Frontal cortex (tissue), 2 donors: ENCODE measurements around a stretch of chr2.

- RAMPAGE, long total RNA: no peak
Measured at GRCh38 chr2:238894750-238895426, 47.0 kb downstream of the TWIST2 start.

DNA sequence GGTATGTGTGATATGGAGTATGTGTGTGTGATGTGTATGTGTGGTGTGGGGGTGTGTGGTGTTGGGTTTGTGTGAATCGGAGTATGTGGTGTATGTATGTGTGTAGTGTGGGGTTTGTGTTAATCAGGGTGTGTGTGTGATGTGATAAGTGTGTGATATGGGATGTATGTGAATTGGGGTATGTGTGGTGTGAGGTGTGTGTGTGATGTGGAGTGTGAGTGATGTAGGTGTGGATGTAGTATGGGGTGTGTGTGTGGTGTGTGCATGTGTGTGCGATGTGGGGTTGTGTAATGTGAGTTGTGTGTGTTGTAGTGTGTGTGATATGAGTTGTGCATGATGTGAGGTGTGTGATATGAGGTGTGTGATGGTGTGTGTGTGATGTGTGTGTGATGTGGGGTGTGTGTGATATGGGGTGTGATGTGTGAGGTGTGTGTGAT, 54.4 kb downstream of the TWIST2 start:
- RAMPAGE, long total RNA: no peak

GRCh38 chr2:239238499-239239296, 162.1 kb downstream of the HDAC4 start:
- RAMPAGE, long total RNA: no peak

GRCh38 chr2:239265067-239265892, 135.5 kb downstream of the HDAC4 start:
- RAMPAGE, long total RNA: no peak

DNA sequence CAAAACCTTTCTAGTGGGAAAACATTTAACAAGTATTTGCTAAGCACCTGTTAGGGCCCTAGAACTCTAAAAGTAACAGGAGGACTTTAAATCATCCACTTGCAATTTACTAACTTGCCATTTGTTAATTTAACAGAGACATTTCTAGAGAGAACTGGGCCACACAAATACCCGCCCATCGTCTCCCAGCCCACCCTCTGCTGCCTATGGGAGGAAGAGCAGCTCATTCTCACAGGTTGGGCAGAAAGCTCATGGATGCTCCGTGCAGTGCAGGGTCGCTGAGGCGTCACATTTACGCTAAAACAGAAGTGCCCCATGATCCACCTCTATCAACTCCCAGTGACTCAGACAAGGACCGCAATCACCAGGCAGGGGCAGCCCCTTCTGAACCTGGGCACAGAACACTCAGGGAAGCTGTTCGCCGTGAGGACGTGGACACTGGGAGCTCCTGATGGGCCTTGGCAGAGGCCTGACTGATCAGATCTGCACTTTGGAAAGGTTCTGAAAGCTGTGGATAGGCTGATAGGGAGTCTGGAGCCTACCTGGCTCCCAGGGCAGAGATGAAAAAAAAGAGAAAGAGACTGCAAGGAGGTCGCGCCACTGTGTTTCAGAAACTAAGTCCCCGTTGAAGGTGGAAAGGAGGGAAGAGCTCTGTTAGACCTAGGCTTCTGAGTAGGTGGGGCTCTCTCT, 106.8 kb downstream of the HDAC4 start:
- RAMPAGE, long total RNA: no peak

DNA sequence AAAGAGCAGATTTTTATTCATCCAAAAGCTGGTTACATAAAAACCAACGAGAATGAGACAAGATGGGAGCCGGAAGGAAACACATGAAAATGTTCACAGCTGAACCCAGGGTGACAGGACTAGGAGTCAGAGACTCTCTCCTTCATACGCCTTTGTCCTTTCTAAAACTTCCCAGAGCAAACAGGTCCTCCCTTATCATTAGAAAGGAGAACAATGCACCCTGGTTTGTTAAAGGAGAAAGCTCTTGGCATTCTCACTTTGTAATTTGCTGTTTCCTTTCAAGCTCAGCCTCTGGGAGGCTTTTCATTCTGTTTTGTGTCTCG, 105.5 kb downstream of the HDAC4 start:
- RAMPAGE, long total RNA: no peak

DNA sequence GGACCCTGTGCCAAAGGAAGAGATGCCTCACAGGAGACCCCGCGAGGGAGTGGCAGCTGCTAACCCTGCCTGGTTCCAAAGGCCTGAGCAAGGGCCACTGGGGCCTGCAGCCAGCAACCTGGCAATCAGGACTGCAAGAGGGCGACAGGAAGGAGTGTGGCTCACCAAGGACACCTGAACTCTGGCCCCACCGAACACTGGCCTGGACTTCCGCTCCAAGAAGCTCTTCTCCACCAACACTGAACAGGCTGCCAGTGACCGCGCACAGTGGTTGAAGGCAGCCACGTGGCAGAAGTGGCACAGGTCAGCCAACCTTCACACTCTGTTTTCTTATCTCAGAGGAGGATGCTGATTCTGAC, 70.5 kb downstream of the HDAC4 start:
- RAMPAGE, long total RNA: no peak

- RAMPAGE, long total RNA: no peak
Measured at GRCh38 chr2:239346581-239347451, 54.0 kb downstream of the HDAC4 start.

DNA sequence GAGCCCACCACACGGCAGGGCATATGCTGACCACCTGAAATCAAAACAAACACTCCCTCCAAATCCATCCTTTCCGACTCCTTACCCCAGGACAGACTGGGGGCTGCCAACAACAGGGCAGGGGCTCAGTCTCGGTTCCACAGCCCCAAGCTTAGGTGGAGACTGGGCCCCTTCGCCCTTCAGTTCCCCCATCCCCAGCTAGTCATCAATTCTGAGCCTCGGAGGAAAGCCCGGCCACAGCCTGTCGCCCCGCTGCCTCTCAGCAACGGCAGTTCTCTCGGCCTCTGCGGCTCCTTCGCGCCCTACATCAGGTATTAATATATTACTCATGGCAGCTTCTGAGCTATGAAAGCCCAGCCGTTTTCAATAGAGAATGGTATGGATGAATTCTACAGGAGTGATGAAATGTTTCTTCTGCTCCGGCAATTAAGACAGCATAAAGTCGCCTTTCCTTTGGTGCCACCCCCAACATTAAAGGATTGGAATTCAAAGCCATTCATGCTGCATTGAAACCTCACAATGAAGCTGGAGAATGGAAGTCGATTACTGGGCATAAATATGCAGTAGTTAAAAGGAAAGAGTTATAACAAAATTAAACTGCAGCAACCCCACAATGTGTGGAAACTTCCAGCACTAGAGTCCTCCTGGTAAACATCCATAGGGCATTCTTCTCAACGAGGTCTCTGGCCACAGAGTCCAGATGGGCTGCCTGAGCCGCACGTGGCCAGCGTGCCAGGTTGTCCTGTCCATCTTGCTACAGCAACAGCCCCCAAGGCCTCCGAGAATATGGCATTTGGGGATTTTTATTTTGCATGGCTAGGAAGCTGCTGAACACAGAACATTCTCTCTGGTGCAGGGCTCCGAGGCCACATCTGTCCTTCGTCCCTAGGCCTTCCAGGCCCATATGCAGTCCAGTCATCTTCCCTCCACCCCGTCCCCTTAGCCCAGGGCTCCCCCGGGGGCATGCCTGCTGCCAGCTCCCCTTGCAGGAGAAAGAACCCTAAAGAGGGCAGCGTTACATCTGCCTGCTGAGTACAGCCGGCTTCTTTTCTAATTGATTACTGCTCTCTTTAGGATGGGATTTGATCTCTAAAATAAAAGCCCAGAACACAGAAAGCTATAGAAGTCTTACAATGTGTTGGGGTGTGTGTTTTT, 2.6 kb downstream of the HDAC4 start:
- RAMPAGE, long total RNA: no peak

DNA sequence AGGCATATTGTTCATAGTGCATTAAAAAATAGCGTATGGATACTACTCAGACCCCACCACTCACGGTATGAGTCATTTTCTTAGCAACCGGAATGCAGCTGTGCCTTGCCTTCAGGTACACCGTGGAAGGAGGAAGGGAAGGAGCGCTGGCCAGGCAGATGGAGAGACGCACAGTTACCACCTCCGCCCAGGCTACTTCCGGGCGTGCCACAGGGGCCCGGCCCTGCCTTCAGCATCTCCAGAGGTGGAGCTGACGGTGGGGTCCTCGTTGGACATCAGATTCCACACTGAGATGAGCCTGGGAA, 82.0 kb upstream of the HDAC4 start:
- RAMPAGE, long total RNA: no peak

DNA sequence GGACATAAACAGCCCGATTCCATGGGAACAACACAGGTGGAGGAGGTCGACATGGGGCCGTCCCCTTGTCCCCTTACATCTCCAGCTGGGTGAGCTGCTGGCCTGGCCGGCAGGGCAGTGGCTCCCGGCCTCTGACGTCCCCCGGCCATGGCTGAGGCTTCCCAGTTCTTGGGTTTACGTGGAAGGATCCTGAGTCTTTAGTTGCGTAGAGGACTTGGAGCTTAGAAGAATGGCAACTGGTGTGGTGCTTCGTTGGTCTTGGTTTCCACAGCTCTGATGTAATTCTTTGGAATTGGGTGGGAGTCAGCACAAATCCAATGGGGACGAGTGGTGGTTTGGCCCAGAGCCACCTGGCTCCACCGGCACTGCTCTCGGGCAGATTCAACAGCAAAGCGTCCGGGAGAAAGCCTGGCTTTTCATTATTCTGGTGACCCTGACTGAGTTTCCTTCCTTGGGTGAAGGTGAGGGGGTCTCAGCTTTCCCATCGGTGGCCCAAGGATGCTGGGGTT, 98.4 kb upstream of the HDAC4 start:
- RAMPAGE, long total RNA: no peak

- RAMPAGE, long total RNA: no peak
Measured at GRCh38 chr2:239533792-239534280, 133.0 kb upstream of the HDAC4 start.

DNA sequence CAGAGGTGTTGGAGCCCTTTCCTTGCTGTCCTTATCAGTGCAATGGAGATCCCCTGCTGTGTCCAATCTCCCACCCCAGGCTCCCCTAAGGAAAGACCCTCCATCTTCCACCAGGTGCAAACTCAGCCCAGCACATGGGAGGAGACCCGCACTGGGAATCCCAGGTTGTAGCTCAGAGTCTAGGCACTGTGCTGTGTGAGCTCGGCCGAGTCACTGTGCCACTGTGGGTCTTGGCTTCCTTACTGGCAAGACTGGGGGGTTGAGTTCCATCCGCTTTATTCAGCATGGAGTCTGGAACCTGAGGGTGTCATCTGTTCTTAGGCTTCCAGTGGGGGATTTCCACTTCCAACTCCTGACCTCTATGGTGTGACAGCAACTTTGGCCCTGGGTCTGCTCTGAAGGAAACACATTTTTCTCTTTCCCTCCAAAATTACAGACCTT, 237.1 kb upstream of the HDAC4 start:
- RAMPAGE, long total RNA: no peak

- RAMPAGE, long total RNA: no peak
Measured at GRCh38 chr2:239751658-239752040, 273.5 kb downstream of the NDUFA10 start.

- RAMPAGE, long total RNA: no peak
Measured at GRCh38 chr2:239770222-239770638, 254.9 kb downstream of the NDUFA10 start.

GRCh38 chr2:240130575-240130980, 5.5 kb downstream of the COPS9 start:
- RAMPAGE, long total RNA: no peak

DNA sequence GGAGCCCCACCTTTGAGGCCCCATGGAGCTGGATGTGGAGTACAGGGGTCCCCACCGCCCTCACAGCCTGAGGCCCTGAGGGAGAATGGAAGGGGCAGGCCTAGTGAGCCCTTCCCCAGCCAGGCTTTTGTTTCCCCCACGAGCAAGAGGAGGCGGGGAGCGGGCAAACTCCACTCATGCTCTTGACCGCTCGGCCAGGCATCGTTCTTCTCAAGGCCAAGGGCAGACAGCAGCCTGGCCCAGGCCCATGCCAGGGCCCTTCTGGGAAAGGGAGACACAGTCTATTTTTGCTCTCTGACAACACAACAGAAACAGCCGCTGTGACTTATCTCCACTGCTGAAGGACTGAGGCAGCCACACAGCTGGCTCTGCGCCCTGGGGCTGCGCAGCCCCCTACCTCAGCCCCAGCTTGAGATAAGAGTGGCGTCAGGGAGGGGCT, 118.7 kb upstream of the OTOS start:
- RAMPAGE, long total RNA: no peak

- RAMPAGE, long total RNA: no peak
Measured at GRCh38 chr2:240450939-240451572, 15.6 kb downstream of the GPC1 start.

DNA sequence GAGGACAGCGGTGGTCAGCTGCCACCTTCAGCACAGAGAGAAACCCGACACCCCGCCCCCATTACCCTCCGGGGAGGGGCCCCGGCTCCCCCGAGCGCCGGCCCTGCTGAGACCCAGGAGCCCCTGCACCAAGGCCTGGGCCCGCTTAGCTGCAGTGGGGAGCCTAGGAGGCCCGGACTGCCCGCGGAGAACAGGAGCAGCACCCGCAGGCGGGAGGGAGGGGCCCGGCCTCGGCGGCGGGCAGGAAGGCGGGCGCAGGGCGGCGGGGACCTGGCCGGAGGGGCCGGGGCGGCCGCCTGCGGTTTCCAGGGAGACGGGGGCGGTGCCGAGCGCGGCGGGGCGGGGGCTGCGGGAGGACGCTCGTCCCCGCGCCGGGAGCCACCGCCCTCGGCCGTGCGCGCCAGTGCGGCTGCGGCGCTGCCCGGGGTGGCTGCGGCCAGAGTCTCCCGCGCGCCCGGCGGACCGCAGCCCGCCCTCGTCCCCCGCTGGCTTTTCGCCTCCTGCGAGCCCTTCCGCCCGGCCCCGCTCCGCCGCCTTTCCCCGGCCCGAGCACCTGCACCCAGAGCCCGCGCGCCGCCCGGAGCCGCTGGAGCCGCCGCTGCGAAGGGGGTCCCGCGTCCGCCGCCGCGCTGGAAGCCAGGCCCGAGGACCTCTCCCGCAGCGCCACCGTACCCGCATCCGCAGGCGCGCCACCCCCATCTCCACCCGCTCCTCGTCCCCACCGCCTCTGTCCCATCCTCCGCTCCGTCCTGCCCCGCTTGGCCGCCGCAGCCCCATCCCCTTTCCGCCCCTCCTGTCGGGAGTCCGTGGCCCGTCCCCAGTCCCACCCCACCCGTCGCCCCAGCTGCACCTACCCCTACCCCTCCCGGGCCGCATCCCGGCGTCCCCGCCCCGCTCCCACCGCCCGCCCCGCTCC, 17.2 kb downstream of the GPC1 start:
- RAMPAGE, long total RNA: no peak

GRCh38 chr2:240453591-240453929, 18.1 kb downstream of the GPC1 start:
- RAMPAGE, long total RNA: no peak